ENCODE results near the gene DNAJA3.

- RRBS = no CpG with 5 or more reads among the region's 12 CpGs
Observed at GRCh38 chr16:3738179-3738988, 21.1 kb upstream of the TRAP1 start.

DNA sequence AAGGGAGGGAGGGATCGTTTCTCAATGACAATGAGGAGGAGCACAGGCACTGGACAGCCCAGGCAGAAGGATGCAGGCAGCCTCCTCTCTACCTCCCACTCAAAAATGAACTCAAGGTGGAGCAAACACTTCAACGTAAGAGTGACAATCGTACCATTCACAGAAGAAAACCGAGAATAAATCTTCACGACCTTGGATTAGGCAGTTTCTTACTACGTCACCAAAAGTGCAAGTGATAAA is 80.7 kb upstream of the TRAP1 start:
- RRBS = no CpG with 5 or more reads among the region's 6 CpGs

GRCh38 chr16:3879098-3879690 is 1.3 kb downstream of the CREBBP start:
- RRBS = under 1% methylated on average over 3 of the region's 31 CpGs

DNA sequence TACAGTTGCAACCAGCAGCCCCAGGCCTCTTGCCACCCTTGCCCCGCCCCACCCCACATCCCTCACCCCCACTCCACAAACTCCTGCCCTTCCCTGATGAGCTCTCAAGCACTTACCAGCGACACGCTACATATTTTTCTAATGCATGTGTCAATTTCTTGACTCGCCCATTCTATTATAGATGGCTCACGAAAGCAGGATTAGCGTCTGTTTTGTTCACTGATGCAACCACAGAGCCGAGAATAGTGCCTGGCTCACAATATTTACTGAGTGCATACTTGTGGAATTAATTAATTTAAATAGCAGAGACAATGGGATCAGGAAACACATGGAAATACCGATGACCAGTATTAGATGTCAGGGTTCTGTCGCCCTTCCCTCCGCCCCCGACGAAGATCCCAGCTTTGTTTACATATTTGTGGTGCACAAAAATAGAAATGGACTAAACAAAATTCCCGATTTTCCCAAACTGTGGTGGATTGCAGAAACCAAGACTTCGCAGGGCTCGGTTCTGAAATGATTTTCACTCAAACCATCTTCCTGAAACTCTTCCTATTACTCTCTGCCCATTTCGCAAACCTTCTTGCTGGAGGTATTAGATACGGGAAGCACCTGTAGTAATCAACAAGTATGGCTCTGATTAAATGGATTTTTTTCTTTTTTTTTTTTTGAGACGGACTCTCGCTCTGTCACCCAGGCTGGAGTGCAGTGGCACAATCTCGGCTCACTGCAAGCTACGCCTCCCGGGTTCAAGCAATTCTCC is 62.1 kb downstream of the ADCY9 start:
- RRBS = no CpG with 5 or more reads among the region's 22 CpGs

DNA sequence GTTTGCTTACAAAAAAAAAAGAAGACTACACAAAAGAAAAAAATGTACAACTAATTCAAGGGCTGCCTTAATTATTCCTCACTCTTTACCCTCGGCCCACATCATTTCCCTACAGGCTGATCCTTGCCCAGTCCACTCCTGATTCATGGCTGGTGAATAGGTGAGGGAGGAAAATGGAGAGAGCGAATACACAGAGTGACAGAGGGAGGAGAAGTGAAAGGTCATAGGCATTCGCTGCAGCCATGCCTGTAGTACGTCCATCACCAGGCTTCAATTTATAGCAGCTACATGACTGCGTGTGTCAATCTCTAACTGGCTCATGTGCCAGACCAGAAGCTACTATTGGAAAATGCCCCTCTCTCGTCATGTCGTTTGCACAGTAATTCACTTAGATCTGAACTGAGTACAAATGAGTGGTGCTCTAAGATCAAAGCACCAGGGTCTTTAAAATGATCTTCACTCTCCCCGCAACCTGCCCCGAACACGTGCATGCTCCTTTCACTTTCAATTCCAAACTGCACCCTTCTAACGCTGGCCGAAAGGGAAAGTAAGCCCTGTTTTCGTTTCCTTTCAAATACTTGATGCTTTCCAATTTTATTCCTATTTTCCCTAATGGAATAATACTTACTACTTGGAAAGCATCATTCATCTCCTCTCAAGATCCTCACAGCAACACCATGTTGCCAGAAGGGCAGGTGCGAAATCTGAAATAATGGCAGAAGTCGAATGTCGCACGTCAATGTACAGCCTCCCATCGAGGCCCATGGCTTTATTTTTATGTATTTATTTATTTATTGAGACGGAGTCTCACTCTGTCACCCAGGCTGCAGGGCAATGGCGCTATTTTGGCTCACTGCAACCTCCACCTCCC is 51.2 kb downstream of the ADCY9 start:
- RRBS = no CpG with 5 or more reads among the region's 20 CpGs

GRCh38 chr16:4298964-4299652 is 16.8 kb upstream of the GLIS2 start:
- RRBS = no CpG with 5 or more reads among the region's 15 CpGs

GRCh38 chr16:4327677-4328813 is 12.2 kb downstream of the GLIS2 start:
- RRBS = 2% methylated on average over 24 of the region's 68 CpGs

- RRBS = 94% methylated on average over 1 of the region's 9 CpGs
Observed at GRCh38 chr16:4352151-4353104, 1.3 kb upstream of the PAM16 start.

GRCh38 chr16:4373732-4374735 is 2.4 kb downstream of the VASN start:
- RRBS = 23% methylated on average over 5 of the region's 30 CpGs

DNA sequence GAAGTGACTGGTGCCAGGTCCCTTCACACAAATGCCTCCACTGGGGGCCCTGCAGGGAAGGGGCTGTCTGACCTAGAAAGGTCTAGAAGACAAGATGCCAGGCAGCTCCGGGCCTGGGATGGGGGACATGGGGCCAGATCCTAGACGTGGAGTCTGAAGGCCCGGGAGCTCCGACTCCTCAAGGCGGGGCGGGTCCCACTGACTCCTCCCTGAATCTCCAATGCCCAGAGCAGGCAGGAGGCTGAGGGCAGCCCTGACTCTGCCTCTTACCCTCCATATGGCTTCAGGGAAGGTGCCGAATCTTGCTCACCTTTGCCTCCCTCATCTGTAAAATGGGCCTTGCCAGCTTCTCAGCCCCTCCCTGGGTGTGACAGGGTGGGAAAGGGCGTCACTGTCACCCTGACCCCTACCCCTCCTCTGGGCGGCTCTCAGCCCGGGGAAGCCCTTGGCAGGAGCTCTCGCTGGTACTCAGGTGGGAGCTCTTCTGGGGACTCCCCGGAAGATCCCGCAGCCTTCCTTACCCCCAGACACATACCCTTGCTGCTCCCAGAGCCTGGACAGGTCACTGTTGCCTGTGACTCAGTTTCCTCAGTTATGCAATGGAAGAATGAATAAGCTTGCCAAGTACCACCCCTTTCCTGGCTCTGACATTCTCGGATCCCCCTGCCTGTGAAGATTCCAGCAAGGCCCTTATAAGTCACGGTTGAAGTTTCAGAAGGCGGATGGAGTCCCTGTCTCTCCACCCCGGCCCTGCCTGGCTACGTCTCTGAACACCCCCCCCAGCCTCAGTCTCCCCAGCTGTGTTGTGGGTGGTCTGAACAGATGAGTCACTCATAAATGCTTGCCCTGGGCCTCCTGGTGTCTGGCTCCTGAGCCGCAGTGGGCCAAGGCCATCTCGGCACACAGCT is 15.0 kb downstream of the VASN start:
- RRBS = 56% methylated on average over 6 of the region's 20 CpGs

- RRBS = no CpG with 5 or more reads among the region's 20 CpGs
Observed at GRCh38 chr16:4407262-4408170, 8.9 kb downstream of the CORO7 start.

GRCh38 chr16:4414238-4414991 is 2.0 kb downstream of the CORO7 start:
- RRBS = no CpG with 5 or more reads among the region's 9 CpGs

DNA sequence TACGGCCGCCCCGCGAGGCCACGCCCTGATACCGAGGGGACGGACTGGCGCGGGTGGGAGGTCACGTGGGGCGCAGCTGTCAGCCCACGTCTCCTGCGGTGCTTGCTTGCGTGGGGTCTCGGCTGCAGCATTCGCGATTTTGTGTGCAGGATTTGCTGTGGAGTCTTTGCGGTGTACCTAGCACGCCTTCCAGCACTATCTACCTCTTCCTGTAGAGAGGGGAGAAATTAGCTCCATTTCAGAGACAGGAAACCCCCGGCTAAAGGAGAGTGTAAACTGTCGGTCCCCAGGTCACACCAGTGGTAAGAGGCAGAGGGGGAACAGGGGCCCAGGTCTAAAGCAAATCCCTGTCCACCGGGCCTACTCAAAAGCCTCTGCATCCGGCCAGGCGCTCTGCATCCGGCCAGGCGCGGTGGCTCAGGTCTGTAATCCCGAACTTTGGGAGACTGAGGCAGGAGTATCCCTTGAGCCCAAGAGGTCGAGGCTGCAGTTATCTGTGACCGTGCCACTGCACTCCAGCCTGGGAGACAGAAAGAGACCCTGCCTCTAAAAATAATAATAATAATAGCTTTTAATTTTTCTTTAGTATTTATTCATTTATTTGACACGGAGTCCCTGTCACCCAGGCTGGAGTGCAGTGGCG is 478 bp upstream of the CORO7 start:
- RRBS = 2% methylated on average over 3 of the region's 32 CpGs

- RRBS = no CpG with 5 or more reads among the region's 32 CpGs
Observed at GRCh38 chr16:4425237-4425698, 400 bp upstream of the DNAJA3 start.

DNA sequence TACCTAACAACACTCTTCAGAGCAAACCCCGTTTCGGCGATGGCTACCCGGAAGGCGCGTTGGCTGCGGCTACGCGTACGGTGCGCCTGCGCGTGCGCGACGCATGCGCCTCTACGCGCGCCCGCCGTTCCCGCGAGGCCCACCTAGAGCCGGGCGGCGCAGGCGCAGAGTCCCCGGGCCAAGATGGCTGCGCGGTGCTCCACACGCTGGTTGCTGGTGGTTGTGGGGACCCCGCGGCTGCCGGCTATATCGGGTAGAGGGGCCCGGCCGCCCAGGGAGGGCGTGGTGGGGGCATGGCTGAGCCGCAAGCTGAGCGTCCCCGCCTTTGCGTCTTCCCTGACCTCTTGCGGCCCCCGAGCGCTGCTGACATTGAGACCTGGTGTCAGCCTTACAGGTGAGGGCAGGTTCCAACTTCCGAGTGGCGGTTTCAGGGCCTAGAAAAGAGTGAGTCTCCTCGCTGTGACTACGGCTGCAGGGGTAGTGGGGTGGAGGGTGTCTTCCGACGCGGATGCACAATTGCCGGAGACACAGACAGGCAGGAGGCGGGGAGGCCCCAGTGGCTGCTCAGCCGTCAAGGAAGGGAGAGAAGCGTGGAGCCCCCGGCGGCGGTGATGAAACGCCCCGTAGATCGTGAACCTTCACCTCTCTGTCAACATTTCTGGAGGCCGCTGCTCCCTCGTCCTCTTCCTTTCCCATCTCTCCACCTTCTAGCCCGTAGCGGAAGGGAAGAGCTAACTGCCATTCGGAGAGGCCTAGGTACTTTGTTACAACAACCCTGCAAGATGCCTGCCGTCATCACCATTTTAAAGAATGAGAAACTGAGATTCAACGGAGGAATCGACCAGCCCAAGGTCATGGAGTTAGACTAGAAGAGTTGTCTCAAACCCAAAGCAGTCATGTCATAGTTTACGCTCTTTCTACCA is at the start of gene DNAJA3:
Gene DNAJA3 (plus strand): TSS at position 170 of the 923 bp plus-strand sequence.
- RRBS = 1% methylated on average over 26 of the region's 72 CpGs

- RRBS = no CpG with 5 or more reads among the region's 9 CpGs
Observed at GRCh38 chr16:4484960-4485511, 8.8 kb downstream of the HMOX2 start.

GRCh38 chr16:4500290-4500618 is 24.1 kb downstream of the HMOX2 start:
- RRBS = no CpG with 5 or more reads among the region's 3 CpGs

- RRBS = no CpG with 5 or more reads among the region's 8 CpGs
Observed at GRCh38 chr16:4511424-4512032, 27.0 kb downstream of the CDIP1 start.

- RRBS = 90% methylated on average over 2 of the region's 37 CpGs
Observed at GRCh38 chr16:4681941-4682513, 11.3 kb upstream of the NUDT16L1 start.

- RRBS = 1% methylated on average over 73 of the region's 115 CpGs
Observed at GRCh38 chr16:4847575-4848622, 618 bp downstream of the UBN1 start.